HCT116 (cell line): ENCODE measurements around the gene UBE2Z.

- RRBS, result 93% methylated on average over 3 of the region's 30 CpGs
These were observed 5.7 kb upstream of the HOXB13 start for GRCh38 chr17:48734032-48734958.

GRCh38 chr17:48799137-48799847, 17.7 kb downstream of the TTLL6 start:
- RRBS, result 92% methylated on average over 2 of the region's 9 CpGs

- RRBS, result no CpG with 5 or more reads among the region's 14 CpGs
These were observed 12.3 kb downstream of the TTLL6 start for GRCh38 chr17:48804571-48805277.

DNA sequence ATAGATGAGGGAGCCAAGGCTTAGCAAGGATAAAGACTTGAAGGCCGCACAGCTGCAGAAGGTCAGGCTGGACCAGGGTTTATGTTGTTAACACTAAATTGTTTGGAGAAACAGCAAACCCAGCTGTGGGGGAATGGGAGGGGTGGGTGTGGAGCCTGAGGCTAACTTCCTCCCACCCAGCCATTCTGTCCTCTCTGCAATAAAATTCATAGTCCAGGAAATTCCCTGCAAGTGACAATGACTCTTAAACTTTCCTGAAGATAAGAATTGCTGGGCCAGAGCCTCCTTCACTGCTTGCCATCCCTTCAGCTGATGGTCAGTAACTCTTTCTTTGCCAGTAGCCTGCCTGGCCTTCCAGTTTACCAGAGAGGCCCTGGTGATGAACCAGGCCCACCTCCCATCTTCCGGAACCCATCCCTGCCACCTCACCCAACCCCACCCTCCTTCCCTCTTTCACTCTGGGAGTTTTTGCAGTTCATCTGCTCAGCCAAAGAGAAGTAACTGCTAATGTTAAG, 19.3 kb upstream of the ATP5MC1 start:
- RRBS, result no CpG with 5 or more reads among the region's 2 CpGs

DNA sequence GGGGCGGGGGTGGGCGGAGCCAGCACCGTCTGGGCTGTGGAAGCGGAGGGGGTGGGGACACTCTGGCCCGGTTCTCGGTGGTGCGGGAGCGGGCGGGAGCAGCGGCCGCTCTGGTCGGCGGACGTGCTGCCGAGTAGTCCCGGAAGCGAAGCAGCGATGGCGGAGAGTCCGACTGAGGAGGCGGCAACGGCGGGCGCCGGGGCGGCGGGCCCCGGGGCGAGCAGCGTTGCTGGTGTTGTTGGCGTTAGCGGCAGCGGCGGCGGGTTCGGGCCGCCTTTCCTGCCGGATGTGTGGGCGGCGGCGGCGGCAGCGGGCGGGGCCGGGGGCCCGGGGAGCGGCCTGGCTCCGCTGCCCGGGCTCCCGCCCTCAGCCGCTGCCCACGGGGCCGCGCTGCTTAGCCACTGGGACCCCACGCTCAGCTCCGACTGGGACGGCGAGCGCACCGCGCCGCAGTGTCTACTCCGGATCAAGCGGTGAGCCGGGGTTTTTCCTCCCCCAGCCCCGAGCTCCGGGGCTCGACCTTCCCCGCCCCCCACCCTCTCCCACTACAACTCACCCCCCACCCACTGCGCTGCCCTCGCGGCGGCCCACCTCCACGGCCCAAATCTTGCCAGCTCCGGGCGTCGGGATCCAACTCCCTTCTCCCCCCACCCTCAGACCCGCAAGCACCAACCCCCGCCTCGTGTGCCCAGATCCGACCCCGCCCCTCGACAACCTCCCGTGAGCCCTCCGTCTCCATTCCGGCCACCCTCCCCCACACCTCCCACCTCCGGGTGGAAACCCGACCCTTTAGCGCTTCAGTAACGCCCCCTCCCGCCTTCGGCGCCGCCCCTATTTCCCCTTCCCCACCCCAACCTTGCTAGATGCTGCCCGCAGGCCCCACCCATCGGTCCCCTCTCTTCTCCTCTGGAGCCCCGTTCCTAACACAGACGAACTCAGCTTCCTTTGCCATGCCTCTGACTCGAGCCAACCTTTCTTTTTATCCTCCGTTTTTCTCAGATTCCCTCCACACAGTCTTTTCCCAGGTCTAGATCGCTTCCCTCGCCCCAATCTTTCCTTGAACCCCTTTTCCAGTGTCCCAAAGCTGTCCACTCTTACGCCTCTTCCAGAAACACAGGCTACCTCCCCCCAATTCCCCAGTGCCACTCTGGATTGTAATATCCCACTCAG, at the start of gene UBE2Z:
UBE2Z (plus strand) TSS at position 60 of the 1,170 bp plus-strand sequence.
- RRBS, result 1% methylated on average over 57 of the region's 103 CpGs

- RRBS, result no CpG with 5 or more reads among the region's 6 CpGs
These were observed 15.5 kb downstream of the SNF8 start for GRCh38 chr17:48928777-48929816.

DNA sequence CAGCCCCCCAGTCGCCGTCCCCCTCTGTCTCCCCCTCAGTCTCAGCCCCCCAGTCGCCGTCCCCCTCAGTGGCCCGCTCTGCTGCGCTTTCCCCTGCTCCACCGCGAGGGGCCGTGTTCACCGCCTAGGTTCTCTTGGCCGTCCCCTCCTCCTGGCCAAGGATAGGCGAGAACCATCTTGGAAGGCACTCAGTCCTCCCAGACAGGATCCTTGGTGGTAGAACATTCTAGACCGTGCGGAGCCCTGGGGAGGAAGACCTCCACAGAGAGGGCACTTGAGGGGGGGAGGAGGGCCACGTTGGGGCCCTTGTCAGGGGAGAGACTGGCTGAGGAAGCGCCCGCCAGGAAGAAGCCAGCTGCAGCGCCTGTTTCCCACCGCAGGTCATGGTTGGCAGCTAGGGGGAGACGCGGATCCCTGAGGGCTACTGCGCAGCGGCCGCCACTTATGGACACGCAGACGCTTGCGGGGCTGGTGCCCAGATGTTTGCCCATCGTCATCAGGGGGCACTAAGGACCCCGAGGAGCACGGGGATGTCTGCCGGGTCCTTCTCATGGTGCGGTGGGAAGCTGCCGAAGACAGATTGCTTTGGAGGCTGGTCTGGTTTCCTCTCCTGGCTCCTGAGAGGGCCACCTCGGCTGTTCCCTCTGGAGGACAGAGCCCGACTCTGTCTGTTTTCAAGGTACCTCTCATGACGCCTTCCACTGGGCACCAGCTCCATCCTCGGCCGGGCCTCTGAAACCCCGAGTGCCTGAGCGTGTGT, 17.3 kb downstream of the IGF2BP1 start:
- RRBS, result no CpG with 5 or more reads among the region's 40 CpGs

GRCh38 chr17:49401889-49402373, 12.8 kb downstream of the PHB1 start:
- RRBS, result no CpG with 5 or more reads among the region's 5 CpGs

GRCh38 chr17:49646039-49647155, 31.5 kb downstream of the SPOP start:
- RRBS, result no CpG with 5 or more reads among the region's 8 CpGs

GRCh38 chr17:49704060-49704308, 3.8 kb downstream of the SLC35B1 start:
- RRBS, result no CpG with 5 or more reads among the region's 3 CpGs

DNA sequence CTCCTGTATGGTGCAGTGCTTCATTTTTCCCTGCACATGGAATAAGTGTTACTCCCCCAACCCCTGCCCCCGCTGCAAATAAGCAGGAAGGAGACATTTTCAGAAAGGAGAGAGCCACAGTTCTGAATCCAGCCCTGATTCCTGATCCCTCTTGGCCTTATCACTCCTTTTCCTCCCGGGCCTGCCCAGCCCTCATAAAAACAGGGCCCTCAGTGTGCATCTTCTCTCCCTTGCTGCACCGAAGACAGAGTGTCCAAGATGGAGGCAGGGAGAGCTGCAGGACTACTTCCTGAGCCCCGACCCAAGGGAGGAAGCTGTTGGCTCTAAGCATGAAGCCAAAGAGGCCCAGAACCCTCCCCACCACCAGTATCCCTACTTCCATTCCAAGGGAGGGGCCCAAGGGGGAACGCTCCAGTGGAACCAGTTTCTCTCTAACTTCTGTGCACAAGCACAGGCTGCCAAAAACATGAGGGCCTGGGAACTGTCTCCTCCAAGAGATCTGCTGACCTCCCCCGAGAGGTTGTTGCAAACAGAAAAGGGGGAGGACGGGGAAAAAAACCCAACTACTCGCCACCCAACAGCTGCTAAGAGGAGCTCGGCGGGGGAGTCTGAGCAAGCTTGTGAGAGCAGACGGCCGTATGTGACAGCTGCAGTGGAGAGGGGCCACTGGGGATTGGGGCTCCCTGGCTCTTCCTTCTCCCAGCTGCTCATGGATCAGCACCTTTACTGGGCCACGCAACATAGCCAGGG, 15.5 kb upstream of the SLC35B1 start:
- RRBS, result no CpG with 5 or more reads among the region's 13 CpGs

DNA sequence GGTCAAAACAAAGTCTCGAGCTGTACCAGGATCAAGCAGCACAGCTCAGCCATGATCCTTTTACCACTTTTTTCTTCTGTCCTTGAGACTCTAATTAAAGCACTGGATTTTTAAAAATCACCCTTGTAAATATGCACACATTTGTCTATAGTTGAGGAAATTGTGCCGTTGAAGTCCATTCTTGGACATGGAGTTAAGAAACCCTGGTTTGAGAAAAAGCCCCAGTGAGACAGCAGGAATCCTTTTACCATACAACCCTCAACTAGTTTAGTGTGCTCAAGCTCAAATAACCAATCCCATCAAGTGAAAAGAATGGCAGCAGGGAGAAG, 15.5 kb downstream of the TAC4 start:
- RRBS, result no CpG with 5 or more reads among the region's 2 CpGs

DNA sequence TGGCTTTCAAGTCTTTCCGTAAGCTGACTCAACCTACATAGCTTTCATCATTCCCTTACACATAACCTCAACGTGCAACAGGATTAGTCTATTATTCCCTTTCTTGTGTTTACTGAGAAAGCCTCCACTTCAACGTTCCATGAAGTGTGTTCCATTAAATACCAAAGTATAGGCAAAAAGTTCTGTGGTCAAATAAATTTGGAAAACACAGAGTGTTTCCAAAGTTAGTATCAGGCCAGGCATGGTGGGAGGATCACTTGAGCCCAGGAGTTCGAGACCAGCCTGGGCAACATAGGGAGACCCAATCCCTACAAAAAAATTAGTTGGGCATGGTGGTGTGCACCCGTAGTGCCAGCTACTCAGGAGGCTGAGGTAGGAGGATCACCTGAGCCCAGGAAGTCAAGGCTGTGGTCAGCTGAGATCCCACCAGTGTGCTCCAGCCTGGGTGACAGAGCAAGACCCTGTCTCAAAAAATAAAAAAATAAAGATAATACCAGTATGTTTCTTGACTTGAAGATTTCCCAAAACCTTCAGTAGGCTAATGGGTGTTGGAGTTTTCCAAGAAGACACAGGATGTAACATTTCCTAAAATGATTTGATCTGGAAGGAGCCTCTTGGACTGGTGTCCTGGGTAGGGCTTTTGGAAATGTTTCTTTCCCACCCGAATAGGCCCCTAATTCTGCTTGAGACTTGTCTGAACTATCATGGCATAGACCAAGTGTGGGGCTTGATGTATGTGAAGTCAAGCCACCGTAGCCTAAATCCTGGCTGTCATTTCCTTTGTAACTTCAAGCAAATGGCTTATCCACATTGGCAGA, 13.1 kb downstream of the TAC4 start:
- RRBS, result no CpG with 5 or more reads among the region's 7 CpGs

GRCh38 chr17:49835354-49835686, 12.5 kb downstream of the TAC4 start:
- RRBS, result no CpG with 5 or more reads among the region's 2 CpGs

- RRBS, result no CpG with 5 or more reads among the region's 23 CpGs
These were observed 11.8 kb downstream of the TAC4 start for GRCh38 chr17:49835687-49836891.

- RRBS, result no CpG with 5 or more reads among the region's 3 CpGs
These were observed 279 bp downstream of the TAC4 start for GRCh38 chr17:49847693-49847886.

DNA sequence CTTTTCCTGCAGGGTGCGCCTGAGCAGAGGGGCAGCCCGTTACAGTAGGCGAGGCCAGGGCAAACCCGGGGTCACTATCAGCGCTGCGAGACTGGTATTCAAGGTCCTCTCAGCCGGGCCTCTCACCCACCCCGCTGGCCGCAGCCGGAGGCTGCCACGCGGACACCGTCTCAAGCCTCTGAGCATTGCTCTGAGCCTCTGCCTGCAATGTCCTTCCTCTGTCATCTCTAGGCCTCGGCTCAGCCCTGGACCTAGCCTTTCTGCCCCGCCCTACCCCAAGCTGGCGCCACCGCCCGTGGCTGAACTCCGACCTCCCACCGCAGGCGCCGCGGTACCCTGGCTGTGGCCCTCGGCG, 3.4 kb downstream of the DLX4 start:
- RRBS, result 88% methylated on average over 3 of the region's 25 CpGs

GRCh38 chr17:50052165-50052880, 3.6 kb upstream of the ITGA3 start:
- RRBS, result no CpG with 5 or more reads among the region's 7 CpGs

DNA sequence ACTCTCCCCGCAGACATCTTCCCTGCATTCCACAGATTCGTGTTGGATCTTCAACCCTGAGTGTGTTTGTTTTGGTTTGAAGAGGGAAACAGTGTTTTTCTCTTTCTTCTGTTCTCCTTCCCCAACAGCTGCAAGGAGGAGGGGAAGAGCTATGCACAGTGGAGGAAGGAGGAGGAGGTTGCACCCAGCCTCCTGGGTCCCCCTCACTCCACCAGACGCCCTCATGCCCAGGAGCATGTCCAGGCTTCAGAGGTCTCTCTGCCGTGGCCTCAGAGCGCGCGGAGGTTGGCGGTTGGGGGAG, 1.3 kb downstream of the ITGA3 start:
- RRBS, result no CpG with 5 or more reads among the region's 8 CpGs

GRCh38 chr17:50059775-50060269, 3.9 kb downstream of the ITGA3 start:
- RRBS, result no CpG with 5 or more reads among the region's 5 CpGs